Fibroblast of the aortic adventitia (primary cell): ENCODE results near the genes VWA8 and CCDC122.

GRCh38 chr13:41462449-41463221 is 5.3 kb downstream of the RGCC start:
- CAGE, long polyA plus RNA = no peak

DNA sequence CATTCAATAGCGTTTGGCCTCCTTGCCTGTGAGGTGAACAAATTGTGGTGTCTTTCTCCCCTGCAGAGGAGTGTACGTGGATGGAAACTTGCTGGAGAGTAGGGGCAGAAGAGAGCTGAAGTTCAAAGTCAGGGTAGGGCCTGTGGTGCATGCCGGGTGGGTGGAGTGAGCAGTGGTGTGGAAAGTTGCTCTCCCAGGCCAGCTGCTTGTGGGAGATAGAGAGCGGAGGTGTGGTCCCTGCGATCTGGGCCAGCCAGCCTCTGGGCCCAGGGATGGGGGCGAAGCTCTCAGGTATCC is 6.5 kb downstream of the RGCC start:
- CAGE, long polyA plus RNA = no peak

- CAGE, long polyA plus RNA = no peak
These were observed 7.0 kb downstream of the RGCC start for GRCh38 chr13:41464187-41464989.

DNA sequence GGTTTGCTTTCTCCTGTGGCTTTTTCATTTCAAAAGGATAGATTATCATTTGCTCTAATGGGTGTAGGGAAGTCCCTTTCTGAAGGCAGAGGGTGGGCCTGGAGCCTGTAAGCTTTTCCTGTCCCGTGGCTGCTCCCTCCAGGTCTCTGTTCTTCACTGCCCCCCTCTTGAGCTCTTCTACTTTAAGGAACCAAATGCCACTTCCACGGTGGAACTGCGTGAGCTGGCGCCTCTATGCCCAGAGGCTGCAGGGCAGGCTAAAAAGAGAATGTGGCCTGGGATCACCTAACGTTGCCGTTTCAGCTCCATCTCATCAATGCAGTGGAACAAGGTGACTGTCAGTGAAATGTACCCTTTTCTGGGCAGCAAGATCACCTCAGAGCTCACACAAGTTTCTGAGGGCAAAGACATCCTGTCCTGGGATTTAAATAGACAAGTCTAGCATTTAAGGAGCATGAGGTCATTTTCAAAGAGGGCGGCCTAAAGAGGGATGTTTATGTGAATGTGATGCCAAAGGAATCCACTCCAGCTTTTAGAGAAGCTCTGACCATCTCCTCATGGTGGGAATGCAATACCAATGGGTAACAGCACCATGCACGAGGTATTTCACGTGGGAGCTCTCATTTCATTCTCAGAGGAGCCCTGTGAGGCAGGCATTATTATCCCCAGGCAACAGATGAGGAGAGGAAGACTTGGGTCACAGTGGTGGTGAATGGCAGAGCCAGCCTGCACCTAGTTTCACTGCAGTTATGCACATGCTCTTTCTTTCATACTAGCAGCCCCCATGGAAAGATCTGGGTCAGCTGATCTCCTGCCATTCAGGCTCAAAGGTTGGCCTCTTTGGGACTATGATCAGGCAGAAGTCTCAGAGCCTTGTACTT is 39.2 kb downstream of the RGCC start:
- CAGE, long polyA plus RNA = no peak

- CAGE, long polyA plus RNA = no peak
These were observed 43.2 kb downstream of the RGCC start for GRCh38 chr13:41500552-41500851.

DNA sequence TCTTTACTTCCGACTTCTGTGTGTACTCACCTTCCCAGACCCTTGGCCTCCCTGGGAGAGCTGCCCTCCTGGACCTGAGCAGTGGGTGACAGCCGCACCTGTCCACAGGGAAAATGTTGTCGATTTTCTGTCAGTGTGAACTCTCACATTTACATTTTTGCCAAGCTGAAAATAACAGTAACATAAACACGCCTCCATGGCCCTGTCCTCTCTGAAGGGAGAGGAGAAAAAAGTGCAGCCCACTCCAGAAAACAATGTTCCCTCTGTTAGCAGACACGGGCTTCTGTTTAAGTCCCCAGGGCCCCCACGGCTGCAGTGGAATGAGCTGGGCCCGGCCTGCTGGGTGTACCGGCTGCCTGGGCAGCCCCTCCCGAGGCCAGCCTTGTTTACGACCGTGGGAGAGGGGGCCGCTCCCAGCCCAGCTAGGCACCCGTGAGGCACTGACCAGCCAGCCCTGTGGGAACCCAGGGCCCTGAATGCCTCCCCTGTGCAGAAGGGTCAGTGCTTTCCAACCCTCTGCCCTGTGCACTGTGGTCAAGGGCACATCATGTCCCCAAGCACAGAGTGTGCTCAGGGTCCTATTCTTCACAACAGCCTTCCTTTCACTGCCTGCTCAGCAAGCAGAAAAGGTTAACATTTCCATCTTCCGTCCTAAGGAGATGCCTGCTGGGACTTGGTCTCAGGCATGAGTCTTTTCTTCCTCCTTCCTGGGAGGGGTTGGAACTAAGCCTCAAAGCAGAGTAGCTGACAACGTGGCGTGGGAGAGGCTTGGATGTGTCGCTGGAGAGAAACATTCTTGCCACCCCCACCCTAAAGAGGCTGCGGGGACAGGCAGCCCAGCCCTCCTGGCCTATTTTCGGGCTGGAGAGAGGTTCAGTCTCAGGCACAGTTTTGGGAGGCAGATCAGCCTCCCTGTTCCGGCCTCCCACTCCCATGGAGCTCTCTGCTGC is 90.0 kb downstream of the RGCC start:
- CAGE, long polyA plus RNA = no peak

DNA sequence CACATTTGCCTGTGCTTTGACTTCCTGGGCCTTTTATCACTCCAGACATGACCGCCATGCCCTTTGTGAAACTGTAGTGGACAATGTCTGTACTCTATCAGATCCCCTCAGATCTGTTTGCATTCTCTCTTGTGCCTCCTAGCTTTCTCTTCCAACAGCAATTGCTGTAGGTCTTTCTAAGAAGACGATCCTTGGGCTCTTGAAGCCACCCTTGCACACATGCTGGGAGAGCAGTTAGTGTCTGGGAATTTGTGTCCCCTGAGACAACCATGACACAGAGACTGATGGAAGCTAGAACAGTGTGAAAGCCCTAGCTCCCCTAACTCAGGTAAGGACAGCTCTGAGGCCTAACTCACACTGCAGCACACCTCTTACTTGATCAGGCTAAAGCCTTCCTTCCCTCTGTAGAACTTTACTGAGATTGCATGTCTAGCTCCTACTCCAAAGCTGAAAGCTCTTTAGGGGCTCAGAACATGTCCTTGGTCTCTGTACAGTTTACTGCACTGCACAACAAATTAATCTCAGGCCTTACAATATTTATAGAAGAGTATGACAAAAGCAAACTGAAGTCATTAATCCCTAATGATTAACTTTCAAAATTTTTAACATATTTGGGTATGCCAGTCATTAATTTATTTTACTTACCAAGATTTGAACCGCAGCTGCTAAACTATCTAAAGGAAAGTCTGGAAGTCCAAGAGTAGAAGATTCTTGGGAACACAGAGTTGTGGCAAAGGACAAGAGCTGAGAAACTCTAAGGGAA is 75.5 kb downstream of the VWA8 start:
- CAGE, long polyA plus RNA = no peak

DNA sequence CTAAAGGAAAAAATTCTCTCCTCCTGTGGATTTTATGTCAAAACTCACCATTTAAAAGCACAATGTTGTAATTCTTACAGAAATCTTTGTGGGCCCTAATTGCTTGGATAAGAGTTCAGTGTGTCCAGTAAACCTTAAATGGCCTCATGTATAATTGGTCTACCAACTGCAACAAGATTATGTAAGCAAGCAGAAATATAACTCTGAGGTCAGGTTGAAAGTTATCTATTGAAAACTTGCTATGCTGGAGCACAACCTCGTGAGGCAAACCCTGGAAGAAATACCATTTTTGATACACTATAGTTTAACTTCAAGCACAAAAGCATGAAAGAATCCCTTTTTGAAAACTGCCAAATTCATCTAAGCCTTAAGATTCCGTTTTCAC is 21.9 kb downstream of the VWA8 start:
- CAGE, long polyA plus RNA = no peak

- CAGE, long polyA plus RNA = no peak
These were observed at the start of gene VWA8 for GRCh38 chr13:41961038-41961761. TSS of gene VWA8 (minus strand) at chr13:41961109.

GRCh38 chr13:42012105-42012486 is 36.4 kb upstream of the DGKH start:
- CAGE, long polyA plus RNA = no peak

DNA sequence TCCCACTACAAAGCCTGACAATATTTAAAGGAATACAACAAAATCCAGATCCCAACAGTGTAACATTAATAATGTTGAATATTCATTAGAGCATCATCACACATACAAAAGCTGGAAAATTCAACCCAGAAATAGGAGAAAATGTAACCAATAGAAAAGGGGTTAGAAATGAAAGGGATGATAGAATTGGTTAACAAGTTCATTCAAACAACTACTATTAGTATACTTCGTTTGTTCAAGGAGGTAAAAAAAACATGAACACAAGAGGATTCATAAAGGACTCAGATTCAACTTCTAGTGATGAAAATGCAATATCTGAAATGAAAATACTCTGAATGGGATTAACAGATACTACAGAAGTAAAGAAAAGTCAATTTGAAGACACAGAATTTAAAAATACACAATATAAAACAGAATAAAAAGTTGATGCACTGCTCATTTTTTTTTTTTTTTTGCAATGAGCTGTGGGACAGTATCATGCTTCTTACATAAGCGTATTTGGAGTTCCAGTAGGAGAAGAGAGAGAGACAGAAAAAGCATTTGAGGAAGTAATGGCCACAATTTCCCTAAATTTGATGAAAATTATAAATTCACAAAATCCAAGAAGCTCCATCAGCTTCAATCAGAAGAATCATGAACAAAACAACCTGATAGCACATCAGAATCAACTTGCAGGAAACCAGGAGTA is 39.0 kb downstream of the DGKH start:
- CAGE, long polyA plus RNA = no peak

DNA sequence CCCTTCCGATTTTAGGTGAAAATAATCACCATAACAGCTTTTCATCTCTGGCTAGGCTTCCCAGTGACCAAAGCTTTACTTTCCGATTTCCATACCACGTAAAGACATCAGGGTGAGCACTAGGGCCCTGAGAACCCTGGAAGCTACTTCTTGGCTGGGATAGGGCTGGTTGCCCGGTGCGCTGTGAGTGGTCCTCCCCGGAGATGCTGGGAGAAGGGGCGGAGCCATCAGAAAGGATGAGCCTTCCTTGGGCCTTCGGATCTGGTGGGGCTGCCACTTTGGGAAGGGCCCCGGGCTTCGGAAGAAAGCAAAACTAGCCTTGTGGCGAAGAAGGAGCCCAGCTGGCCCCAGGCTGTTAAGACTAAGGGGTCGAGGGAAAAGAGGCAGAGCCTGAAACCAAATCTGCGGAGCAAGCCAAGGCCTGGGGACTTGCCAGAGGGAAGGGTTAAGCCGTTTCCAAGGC is 654 bp upstream of the AKAP11 start:
- CAGE, long polyA plus RNA = no peak

GRCh38 chr13:42553653-42554009 is 20.3 kb upstream of the TNFSF11 start:
- CAGE, long polyA plus RNA = no peak

DNA sequence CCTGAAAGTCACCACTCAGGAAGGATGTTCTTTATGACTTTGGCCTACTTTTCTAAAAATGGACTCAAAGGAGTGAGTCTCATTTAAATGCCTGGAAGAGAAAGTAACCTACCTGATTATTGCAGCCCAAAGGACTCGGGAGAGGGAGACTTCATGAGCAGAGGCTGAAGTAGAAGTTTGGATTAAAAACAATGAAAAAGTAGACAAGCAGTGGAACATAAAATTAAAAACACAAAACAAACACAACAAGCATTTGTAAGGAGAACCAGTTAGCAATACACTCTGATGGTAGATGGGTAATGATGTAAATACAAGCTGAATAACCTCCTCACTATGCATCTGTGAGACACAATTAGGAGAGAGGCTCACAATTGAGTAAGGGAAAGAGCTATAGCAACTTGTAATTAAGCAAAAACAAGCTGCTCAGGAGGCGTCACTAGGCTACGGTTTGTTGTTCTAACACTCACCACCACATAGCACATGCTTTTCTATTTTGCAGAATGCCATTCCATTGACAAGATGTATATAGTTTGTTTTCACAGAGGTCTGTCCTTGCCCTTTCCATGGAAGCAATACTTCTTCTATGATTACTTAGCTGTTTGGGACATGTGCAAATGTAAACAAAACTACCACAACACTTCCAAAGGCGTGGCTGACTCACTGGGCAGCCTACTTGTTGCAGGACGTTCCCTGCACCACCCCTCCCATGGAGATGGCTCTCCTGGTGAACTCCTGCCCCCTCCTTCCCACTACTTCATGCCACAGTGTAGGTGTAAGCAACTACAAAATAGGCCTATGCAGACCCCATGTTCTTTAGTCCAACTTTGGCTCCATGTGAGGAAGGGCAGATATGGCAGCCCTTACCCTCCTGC is 34.1 kb upstream of the FAM216B start:
- CAGE, long polyA plus RNA = no peak

- CAGE, long polyA plus RNA = no peak
These were observed at the start of gene CCDC122 for GRCh38 chr13:43879314-43880258. TSS of gene CCDC122 (minus strand) at chr13:43879740.

GRCh38 chr13:43986146-43986964 is 106.7 kb downstream of the LACC1 start:
- CAGE, long polyA plus RNA = no peak

DNA sequence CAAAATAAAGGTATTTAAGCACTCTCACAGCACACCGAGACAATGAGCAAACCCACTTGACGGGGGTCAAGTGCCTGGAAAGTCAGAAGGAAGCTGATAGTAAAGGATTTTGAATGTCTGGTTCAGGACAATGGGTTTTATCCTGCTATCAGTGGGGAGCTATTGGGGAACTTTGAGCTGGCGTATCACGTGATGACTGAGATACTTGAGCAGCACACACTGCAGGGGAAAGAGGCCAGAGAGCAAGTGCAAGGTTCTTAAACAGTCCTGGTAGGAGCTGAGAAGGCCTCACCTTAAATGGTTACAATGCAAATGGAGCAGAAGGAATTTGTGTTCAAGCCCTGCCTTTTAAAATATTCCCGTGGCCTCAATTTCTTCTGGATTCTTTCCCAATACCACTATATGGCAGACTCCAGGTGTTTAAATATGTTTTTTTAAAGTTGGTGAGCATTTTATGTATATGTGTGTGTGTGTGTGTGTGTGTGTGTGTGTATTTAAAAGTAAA is 56.0 kb downstream of the SMIM2 start:
- CAGE, long polyA plus RNA = no peak

GRCh38 chr13:44106290-44106974 is 54.6 kb downstream of the SMIM2 start:
- CAGE, long polyA plus RNA = no peak

DNA sequence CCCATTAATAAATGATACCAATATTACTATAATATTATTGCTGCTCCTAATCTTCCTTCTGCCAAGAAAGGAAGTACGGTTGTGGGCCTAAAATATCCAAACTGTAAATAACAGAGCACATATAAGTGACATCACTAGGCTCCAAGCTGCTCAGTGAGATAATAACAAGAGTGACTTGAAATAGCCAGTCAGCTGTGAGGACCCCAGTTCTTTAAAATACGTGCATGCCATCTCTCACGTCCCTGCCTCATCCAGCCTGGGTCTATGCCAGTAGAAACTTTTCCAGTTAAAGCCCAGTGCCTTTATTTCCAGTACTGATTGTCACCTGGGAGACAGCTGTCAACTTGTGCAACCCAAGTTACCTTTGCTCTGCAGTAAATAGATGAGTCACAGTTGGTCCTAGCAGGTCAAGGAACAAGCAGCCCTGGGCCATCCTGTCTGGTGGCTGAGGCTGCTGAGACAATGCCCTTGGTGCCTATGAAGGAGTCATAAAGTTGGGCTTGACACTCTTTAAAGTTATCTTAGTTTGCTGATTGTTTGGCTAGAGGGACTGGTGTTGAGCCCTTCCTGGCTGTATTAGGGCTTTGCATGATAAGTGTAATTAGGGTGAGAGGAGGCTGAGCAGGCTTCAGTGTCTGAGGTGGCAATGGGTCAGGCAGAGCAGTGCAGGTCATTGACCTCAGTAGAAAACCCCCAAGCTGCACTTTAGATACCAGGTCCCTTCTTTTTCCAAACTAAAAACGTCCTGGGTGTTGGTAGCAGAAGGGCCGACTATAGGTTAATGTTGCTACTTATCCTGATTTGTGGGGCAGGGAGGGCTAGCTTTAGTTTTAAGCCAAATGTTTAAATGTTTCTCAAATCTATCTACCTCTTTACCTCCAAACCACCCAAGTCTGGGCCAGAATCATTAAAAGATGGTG is 52.6 kb downstream of the SMIM2 start:
- CAGE, long polyA plus RNA = no peak

DNA sequence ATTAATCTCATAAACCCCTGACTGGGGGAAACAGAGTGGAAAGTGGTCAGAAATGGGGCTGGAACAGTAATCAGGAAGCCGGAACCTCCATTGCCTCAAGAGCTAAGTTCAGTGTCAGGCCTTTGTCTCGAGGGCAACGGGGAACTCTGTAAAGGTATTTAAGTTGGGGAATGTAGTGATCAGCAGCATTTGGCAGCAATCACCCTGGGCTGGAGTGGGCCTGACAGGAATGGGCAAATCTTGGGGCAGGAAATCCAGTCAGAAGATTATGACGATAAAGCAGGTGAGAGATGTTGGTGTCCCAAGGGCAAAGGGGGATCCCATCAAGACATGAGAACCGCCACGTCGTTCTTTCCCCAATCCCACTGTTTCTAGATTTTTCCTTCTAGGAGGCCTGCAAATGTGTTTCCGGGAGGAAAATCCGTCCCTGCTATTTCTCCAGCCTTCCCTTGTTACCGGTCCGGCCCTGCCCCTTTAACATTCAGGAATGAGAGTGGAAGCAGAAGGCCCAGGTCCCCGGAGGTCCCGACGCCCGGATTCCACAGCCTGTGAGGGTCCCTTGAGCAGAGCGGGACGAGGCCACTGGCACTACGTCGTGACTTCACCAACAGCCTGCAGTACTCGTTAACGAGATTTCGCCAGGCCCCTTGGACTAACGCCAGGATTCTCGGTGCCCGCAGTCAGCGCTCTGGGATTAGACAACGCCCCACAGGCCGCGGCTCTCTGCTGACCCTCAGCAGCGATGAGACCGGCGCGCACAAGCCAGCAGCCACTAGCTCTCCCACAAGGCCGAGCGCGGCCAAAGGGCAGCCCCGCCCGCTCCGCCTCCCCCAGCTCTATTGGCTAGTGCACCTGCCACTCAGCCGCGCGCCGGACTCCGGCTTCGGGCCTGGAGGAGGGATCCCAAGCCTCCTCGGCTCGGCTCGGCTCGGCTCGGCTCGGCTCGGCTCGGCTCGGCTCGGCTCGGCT is 19.6 kb downstream of the SMIM2 start:
- CAGE, long polyA plus RNA = no peak